RPMI7951 (cell line): ENCODE data around the genes ZNF705A and PZP.

GRCh38 chr12:8156716-8157412 is at the start of gene ZNF705A:
ZNF705A (plus strand) TSS chr12:8157015.
- RAMPAGE, long total RNA, result no peak

DNA sequence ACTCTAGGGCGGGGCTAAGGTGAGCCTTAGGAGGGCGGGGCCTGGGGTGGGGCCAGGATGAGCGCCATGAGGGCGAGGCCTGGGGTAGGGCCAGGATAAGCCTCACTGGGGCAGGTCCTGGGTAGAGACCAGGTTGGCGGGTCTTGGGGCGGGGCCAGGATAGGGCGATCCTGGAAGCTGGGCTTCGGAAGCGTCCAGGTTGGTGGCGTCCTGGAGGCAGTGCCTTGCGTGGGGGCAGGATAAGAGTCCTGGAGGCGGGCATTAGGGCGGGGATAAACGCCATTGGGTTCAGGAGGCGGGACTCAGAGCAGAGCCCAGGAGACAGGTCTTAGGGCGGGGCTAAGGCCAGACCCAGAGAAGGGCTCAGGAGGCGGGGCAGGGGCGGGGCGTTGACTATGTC is 15.7 kb upstream of the FAM90A1 start:
- RAMPAGE, long total RNA, result no peak

DNA sequence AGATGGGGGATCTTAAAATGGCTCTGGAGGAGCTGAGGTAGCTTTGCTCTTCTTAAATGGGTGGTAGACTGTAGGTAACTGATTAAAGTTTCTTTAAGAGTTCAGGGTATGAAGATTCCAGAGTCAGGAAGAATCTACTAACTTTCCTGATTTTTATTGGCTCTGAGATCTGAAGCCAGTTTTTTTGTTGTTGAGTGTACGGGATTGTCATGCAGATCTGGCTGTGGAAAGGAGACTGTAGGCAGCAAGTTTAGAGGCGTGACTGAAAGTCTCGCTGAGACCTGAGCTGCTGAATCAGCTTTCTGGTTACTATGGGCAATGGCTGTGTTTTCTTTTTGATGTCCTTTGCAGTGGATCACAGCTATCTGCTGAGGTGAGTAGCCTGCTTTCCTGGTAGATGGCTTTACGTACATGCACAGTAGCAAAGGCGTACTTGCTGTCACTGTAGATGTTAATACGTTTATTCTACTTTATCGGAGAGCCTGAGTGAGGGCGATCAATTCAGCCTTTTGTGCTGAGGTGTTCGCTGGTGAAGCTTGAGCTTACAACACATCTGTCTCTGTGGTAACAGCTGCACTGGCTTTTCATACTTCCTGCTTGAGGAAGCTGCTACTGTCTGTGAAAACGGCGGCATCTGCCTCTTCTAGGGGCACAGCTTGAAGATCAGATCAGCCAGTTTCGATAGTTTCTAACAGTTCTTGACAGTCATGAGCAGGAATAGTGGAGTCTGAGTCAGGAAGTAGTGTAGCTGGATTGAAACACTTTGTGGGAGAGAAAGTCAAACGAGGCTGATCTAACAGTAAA is 92.8 kb upstream of the FAM90A1 start:
- RAMPAGE, long total RNA, result no peak

- RAMPAGE, long total RNA, result no peak
These were observed 2.7 kb upstream of the CLEC6A start for GRCh38 chr12:8452955-8453538.

DNA sequence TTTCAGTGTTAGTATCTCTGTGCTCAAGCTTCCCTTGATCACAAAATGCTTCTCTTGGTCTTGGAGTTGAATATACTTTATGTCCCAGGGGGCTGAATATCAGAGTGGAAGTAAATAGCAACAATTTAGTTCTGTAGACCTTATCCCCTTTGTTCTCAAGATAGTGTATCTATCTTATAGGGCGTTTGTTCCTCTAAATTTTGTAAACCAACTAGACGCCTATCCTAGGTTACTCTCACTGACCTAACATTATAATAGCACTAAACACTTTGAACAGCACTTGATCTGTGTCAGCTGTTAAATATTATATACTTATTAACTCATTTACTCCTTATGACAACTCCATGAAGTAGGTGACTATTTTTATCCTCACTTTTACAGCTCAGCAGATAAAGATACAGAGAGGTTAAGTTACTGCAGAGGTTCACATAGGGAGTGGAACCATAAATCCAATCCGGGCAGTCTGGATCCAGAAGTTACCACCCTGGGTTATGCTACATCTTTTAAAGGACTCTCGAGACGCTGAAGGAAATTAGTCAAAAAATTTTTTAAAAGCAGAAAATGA is 1.5 kb upstream of the RIMKLB start:
- RAMPAGE, long total RNA, result no peak

GRCh38 chr12:8779109-8779779 is 43.2 kb upstream of the A2ML1 start:
- RAMPAGE, long total RNA, result no peak

GRCh38 chr12:8925207-8925961 is 11.1 kb downstream of the PHC1 start:
- RAMPAGE, long total RNA, result no peak

- RAMPAGE, long total RNA, result no peak
These were observed 7.3 kb downstream of the KLRG1 start for GRCh38 chr12:8996549-8997193.

DNA sequence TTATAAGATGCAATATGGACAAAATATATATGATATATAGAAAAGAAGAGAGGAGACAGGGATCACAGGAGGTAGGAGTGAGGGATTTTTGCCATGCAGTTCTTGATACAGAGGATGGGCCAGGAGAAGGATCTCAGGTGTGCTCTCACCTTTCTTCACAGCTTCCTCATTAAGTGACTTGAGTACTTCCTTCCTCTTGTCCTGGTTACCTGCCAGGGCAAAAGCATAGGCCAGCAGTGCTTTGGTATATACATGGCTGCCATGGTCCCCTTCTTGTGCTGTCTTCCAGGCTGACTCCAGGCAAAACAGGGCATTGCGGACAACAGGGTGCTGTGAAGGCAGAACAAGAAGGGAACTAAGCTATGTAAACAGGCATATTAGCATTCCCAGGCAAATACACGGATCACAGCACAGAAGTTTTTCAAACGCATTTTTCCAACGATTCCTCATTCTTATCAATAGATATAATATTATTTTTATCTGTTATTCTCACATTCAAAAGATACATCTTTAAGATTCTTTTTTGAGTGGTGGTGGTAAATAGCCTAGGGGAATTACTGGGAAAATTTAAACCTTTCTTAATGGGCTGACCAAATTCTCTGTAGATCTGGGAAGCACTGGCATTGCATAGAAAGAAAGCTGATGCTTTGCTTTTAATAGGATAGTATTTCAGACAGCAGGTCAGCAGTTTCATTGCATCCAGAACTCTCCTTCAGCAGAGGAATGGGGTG is 38.9 kb downstream of the A2M start:
- RAMPAGE, long total RNA, result no peak

DNA sequence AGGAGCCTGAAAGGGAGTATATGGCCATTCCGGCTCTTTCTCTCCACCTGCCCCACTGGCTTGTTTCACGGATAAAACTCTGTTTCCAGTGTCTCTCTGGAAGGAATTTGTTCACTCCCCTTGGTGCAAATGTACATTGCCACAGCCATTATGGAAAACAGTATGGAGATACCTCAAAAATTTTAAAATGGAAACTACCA is 23.3 kb downstream of the A2M start:
- RAMPAGE, long total RNA, result no peak

- RAMPAGE, long total RNA, result no peak
These were observed 2.5 kb downstream of the A2M start for GRCh38 chr12:9113123-9113775.

DNA sequence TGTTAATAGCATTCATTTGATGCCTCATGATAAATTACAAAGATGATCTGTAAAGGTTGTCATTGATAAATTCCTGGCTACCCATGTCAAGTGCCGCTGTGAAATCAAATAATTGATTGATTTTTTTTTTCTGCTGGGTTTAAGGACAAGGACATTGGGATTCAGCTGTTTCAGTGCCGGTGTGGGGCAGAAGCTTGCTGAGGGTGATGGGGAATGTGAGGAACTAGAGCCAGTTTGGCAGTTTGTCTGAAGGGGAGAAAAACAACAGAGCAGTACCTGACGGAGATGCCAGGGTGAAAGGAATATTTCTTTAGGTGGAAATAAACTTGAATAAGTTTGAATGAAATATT is 3.6 kb upstream of the A2M start:
- RAMPAGE, long total RNA, result no peak

DNA sequence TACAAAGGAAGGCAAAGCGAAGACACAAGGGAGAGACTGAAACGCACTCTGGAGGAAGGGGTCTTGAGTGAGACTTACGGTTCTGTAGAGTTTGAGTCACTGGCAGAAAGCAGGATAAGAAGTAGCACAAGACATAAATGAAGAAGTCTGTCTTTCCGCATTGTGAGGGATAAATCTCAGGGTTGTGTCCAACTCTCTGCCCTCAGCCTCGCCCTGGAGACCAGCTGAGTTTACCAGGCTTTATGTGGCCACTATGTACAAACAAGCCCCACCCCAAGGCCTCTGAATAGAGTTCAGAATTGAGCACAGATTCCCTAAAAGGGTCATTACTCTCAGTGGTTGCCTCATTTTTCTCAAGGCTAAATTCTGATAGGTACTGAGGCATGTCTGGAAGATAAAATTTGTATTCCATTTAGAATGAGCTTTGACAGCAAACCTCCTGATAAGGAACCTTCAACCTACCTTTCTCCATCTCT is at the start of gene PZP:
Gene PZP, minus strand, starts transcription at position 215 of the 476 bp plus-strand sequence.
- RAMPAGE, long total RNA, result no peak

DNA sequence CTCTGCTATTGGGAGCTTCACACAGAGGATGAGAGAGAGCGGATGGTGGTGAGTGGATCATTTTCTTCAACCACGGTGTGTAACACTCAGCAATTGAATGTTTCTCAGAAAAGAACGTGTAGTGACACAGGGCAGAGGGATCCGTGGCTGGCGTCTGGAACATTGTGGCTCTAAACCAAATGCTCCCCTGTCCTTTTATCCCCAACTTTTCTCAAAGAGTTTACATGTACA is 26.5 kb upstream of the CLEC2D start:
- RAMPAGE, long total RNA, result no peak

- RAMPAGE, long total RNA, result no peak
These were observed 3.9 kb downstream of the CLEC2D start for GRCh38 chr12:9673351-9673955.

DNA sequence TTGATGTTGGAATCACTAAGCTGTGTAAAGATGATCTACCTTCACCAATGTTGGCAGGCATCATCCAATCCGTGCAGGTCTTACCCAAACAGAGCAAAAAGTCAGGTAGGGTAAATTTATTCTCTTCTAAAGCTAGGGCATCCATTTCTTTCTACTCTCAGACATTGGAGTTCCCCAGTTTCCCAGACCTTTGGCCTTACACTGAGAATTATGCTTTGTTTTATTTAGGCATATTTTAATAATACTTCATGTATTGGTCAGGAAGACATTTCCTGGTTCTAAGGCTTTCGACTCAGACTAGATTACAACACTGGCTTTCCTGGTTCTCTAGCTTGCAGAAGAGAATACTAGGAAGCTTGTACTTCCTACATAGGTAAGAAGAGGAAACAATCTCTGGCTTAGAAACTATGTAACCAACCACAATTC is 30.3 kb downstream of the CLEC2D start:
- RAMPAGE, long total RNA, result no peak

GRCh38 chr12:9708162-9708468 is 38.6 kb downstream of the CLEC2D start:
- RAMPAGE, long total RNA, result no peak

DNA sequence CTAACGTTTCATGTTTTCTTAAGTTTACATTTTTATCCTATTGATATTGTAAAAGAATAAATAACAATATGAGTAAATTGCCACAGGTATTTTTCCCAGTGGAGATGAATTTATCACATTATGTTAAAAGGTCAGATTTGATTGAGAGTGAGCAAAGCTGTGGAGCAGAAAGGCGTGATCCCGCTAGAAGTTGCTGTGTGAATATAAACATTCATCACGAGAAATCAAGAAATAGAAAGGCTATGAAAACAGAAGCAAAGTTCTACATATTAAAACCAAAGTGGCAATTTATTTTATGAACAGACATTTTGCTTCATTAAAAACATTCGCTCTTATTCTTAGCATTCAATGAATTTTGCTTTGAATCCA is 28.2 kb downstream of the CD69 start:
- RAMPAGE, long total RNA, result no peak

DNA sequence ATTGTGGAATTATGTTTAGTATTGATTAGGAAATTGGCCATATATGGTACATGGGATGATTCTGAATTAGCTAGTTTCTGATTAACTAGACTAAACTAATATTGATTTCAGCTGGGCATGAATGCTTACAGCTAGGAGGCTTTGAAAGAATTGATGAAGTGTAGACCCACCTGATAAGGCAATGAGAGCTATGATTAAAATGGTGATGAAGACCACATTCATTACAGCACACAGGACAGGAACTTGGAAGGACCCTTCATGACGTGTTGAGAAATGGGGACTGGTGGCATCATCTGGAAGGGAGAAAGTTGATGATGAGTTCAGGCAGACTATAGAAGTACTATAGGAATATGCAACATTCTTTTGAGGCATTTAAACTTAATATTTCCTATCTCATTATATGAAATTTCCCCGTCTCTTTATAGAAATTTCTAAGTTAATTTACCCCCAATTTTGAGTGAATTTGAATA is 4.5 kb downstream of the CD69 start:
- RAMPAGE, long total RNA, result no peak

- RAMPAGE, long total RNA, result no peak
These were observed 4.3 kb downstream of the CLEC2B start for GRCh38 chr12:9864613-9865531.